RPMI7951 (cell line): ENCODE measurements around a stretch of chr15.

DNA sequence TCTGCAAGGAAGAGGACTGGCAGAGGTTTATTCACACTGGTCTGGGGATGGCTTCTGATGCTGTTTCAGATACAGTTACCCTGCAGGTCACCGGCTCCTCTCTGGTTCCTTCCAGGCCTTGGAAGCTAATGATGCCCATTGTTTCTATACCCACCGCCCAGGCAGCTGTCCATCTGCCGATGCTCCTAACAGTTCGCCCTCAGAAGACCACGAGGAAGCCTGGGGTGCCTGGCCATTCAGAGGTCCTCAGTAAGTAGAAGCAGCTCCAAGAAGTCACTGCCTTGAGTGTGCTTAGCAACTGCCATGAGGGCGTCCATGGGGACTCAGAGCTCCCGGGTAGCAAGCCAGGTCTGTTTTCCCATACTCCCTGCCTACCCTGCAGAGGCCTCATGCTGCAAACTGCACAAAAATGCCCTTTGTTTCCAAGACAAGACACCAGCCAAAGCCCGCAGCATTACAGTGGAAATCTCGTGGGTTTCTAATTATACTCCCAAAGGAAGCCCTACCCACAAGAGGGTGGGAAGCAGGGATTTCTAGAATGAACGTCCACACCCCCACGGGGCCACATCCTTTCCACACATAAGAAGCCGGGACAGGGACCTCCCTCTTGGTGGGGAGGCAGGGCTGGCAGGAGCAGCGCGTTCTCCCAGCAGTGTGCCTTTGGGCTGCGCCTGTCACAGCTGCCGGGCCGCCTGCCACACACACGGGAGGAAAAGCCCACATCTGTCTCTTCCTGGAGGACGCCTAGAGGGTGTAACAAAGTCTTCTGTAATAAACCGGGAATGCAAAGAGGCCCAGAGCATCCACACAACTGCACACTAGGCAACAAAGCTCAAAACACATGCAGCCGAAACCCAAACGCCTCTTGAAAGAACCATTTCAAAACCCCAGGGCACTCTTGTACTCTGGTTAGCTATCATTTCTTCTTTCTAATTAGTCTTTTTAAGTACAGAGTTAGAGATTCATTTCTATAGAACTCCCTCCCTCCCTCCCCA is 31.1 kb downstream of the FAM174B start:
- RAMPAGE, long total RNA: no peak

GRCh38 chr15:92677898-92678509 is 22.4 kb upstream of the FAM174B start:
- RAMPAGE, long total RNA: no peak

- RAMPAGE, long total RNA: no peak
Observed at GRCh38 chr15:92733618-92734690, 78.4 kb upstream of the FAM174B start.

GRCh38 chr15:92809304-92810448 is 90.4 kb upstream of the CHD2 start:
- RAMPAGE, long total RNA: no peak

DNA sequence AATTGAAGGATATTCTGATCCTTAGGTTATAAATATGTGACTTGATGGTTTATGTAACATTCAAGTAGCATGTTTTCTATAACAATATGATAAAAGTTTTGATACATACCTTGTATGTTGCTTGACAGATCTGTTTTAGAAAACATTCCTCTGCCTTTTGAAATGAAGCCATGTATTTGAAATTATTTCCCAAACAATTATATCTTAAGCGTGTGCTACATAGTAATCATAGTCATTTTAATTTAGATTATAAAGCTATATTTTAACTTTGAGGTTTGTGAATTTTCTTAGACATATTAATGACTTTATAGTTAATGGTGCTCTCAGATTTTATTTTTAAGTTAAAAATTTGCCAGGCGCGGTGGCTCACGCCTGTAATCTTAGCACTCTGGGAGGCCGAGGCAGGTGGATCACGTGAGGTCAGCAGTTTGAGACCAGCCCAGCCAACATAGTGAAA is 11.3 kb upstream of the CHD2 start:
- RAMPAGE, long total RNA: no peak

GRCh38 chr15:92920536-92921217 is 20.6 kb downstream of the CHD2 start:
- RAMPAGE, long total RNA: no peak

- RAMPAGE, long total RNA: no peak
Observed at GRCh38 chr15:92939219-92939743, 39.2 kb downstream of the CHD2 start.

DNA sequence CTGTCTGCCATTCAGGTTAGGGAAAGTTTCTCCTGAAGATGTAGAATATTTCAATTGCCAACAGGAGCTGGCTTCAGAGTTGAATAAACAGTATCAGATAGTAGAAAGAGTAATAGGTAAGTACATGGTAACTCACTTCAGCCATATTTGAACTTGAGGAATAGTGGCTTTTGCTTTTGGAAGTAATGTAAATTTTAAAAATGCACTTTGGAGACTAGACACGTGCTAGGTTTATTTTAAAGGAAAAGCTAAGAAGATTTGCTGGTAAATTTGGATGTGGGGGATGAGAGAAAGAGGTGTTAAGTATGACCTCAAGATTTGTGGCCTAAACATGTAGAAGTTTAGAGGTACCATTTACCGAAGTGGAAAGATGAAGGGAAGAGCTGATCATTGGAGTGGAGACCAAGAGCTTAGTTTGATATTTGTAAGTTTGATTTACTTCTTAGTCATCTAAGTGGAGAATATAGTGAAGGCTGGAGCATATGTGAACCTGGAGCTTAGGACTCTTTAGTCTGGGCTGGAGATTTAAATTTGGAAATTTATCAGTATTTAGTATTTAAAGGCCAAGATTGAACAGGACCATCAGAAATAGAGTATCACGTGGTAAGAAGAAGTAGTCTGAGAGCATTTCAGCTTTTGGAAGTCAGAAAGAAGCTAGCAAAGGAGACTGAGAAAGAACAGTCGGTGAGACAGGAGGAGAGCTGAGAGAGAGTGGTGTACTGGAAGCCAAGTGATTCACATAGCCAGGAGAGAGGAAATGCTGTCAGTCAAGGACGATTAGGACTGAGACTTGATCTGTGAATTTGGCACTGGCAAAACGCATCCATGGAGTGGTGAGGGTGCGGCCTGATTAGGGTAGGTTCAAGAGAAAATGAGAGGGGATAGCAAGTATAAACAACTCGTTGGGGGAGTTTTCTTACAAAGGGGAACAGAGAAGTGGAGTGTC is 44.5 kb downstream of the CHD2 start:
- RAMPAGE, long total RNA: no peak

DNA sequence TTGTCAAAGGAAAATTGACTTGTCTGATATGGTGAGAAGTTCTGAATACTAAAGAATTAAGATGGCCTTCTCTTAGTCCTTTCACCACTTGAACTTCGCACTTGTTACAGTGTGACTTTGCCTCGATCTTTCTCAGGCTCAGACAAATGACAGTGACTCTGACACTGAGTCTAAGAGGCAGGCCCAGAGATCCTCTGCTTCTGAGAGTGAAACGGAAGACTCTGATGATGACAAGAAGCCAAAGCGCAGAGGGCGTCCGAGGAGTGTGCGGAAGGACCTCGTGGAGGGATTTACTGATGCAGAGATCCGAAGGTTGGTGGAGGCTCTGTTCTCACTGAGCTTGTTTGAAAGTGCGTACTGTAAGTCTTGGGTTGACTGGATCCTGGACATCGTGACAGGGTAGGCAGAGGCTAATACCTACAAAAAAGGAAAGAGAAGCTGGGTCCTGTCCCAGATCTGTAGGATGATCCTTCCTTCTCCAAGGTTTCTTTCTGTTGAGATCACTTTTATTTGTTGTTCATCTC is 85.3 kb downstream of the CHD2 start:
- RAMPAGE, long total RNA: no peak

- RAMPAGE, long total RNA: no peak
Observed at GRCh38 chr15:93030354-93031118, 58.5 kb downstream of the RGMA start.

- RAMPAGE, long total RNA: no peak
Observed at GRCh38 chr15:93422411-93422856, 333.4 kb upstream of the RGMA start.

DNA sequence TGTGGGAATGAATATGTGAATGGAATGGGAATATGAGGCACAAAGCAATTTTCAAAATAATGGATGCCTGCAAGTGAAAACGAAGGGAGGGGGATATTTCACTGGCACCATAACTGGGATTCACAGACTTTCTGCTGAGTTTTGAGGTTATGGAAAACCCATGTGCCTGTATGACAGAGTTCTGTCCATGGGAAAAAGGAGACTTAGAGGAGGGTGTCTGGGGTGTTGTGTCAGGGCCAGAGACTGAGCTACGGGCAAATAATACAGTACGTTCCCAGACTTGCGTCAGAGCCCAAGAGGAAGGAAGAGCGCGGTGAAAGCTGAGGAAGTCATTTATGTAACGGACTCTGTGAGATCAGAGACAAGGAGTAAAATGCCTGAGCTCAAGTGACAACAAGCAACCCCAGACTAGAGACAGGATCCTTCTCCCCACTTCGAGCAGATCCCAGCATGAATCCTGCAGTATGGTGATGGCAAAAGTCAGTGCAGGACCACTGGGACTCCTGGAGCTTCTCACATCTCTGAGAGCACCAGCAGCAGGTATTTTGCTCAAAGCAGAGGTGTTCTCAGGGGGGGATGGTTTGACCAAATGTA is 368.6 kb upstream of the MCTP2 start:
- RAMPAGE, long total RNA: no peak

GRCh38 chr15:94099222-94099942 is 132.0 kb upstream of the MCTP2 start:
- RAMPAGE, long total RNA: no peak

- RAMPAGE, long total RNA: no peak
Observed at GRCh38 chr15:94119229-94119883, 112.0 kb upstream of the MCTP2 start.

DNA sequence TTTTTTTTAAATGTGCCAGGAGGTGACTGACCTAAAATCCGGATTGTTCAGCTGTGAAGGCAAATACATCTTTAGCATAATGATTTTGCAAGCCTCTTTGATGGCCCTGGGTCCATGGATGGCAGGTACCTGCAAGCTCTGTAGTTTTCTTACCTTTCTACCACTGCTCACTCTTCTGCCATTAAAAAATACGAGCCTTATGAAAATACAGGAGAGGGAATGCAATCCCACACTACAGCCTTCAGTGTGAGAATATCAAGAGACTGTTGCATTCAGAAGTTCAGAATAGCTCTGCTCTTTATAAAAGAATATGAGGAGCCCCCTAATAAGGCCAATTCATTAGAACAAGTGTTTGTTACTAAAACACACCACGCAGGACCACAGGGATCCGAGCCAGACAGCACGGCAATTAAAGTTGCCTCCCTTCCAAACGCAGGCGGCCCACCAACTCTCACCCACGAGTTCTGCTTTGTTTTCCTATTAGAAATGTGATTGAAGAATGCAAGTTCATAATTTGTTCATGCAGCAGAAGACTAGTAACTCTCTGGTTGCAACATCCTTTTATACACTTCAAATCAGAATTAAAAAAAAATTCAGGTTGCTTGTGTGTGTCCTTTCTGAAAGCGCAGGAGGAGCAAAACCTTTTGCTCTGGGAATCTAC is 1044.3 kb upstream of the NR2F2 start:
- RAMPAGE, long total RNA: no peak

DNA sequence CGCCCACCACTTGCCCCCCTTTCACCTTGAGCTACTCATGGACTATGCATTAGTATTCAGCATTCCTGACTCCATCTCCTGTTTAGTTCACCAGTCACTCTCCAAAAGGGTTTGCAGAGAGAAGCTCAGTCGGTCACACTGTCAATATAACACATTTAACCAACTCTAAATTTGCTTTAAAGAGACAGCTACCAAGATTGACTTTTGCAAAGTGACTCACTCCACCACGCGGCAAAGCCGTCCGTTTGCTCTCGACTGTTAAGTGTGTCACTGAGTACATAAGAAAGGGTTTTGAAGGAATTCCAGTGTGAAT is 1006.8 kb upstream of the NR2F2 start:
- RAMPAGE, long total RNA: no peak

DNA sequence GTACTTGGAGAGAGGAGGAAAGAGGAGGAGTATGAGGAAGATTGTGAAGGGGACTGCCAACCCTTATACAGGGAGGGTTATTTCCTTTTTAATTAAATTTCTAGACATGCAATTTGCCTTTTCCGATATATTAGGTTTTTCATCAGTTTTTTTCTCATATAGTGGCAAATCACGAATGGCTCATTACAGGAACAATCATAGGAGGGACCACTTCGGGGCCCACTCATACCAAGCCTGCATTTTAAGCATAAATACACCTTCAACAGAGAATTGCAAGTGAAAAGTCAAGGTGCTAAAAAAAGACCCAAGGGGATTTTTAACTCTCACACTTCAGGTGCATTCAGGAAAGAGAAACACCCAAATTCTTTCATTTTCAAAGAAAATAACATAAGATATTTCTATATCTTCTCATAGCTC is 979.7 kb upstream of the NR2F2 start:
- RAMPAGE, long total RNA: no peak

- RAMPAGE, long total RNA: no peak
Observed at GRCh38 chr15:95477620-95478067, 852.9 kb upstream of the NR2F2 start.

- RAMPAGE, long total RNA: no peak
Observed at GRCh38 chr15:95659315-95660191, 670.9 kb upstream of the NR2F2 start.

DNA sequence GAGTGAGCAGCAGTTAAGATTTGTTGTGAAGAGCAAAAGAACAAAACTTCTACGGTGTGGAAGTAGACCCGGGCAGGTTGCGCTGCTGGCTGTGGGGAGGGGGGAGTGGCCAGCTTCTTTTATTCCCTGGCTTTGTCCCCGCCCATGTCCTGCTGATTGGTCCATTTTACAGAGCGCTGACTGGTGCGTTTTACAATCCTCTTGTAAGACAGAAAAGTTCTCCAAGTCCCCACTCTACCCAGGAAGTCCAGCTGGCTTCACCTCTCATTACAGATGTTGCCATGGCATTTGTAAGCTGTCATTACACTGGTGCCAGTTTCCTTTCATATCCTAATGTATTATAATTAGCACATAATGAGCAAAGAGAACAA is 458.4 kb upstream of the NR2F2 start:
- RAMPAGE, long total RNA: no peak